ENCODE measurements around a stretch of chr17.

GRCh38 chr17:20531106-20531389 is 48.5 kb upstream of the CDRT15L2 start:
- PRO-cap, 2 experiments: no peak in any of the 2 experiments

DNA sequence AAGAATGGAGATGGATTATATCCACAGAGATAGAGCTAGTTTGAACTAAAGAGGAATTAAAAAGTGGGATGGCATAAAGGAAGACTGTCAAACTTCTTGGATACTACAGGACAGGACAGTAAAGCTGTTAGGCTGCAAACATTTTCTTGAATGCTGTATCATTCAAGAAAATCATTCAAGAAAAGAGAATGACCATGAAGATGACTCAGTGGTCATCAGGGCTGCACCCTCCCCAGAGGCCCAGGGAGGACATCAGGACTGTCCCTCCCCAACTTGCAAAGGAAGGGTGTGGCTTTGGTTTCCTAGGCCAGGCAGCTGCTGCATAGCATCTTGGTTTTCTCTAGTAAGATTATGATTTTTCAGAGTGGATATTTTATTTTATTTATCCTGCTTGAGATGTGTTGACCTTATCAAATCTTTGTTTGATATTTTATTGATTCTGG is 120.4 kb downstream of the USP22 start:
- PRO-cap, 2 experiments: no peak in any of the 2 experiments

DNA sequence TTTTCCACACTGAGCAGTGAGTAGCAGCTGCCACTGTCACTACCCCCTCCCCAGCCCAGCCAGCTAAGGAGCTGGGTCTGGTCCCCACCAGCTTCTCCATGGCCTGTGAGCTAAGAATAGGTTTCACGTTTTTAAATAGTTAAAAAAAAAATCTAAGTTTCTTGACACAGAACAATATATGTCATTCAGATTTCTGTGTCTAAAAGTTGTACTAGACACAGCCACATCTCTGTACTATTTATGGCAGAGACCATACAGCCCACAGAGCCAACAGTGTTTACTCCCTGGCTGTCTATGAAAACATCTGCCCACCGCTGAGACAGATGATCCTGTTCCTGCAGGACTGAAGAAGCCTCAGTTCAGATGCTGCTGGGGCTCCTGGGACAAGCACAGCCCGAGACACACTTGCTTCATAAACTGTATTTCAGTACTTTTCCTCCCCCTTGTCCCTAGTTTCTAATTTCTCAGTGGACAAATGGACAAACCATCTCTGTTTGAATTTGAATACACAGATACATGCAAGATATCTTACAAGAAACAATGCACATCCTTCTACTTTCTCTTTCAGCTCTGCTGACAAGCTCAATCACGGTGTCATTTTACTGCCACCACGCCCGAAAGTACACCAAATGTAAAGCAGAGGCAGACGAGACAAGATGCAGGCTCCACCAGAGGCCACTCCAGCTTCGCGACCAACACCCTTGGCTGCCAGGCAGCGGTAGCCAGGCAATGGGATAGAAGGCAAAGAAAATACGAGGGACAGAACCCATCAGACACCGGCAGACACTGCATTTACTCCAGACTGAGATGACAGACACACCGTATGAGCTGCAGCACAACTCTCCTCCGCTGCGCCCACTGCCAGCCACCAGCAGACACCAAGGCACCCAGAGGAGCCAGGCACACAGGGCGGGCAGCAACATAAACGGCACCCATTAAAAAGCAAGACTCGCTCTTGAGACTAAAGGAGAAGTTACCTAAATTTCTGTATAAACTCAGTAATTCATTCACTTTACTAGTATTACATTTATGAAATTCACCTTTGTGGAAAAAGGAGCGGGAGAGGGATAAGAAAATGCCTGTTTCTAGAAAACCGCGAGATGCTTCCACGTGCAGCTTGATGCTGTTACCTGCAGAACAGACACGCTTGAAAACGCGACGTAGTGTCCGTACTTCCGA is 41.1 kb downstream of the USP22 start:
- PRO-cap, 2 experiments: no peak in any of the 2 experiments

GRCh38 chr17:21043865-21044478 is 1.2 kb upstream of the USP22 start:
- PRO-cap, 2 experiments: no peak in any of the 2 experiments

GRCh38 chr17:21294605-21295168 is 10.2 kb downstream of the MAP2K3 start:
- PRO-cap, 2 experiments: no peak in any of the 2 experiments

DNA sequence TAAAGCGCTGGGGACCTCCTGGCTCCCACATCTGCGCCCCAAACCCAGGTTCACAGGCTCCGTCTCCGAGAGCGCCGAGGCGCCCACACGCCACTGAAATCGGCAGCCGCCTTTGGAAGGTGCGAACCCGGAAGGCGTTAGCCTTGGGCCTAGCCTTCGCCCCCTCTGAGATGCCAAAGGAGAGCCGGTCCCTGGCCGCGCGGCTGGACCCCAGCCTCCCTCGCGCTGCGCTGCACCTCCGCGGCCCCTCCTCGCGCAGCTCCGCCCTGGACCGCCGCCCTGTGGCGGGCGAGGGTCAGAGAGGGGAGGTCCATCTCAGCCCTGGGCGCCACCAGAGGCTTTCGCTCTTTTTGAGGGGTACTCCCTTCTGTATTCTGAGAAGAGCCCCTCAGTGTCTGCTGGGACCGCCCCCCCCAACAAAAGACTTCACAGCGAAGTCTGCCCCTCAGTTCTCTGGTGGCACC is 1.8 kb downstream of the KCNJ12 start:
- PRO-cap, 2 experiments: no peak in any of the 2 experiments

DNA sequence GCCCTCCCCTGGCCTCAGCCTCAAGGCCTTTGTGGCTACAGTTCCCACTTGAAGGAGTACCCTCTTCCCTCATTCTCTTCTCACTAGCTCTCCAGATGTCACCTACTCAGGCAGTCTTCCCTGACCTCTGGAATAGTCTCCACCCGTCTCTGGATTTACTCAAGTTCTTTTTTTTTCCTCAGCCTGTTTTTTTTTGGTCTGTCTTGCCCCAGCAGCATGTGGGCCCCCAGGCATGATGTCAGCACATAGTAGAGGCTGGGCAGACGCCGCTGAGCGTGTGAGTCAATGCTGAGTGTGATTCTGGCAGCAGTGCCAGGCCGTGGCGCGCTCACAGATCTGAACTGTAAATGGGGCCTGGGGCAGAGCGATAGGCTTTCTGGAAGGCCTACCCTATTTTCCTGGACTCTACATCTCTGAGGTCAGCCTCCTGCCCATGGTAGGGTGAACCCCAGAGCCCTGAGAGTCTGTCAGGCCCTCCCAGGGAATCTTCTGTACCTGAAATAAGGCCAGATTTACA is 26.1 kb downstream of the KCNJ12 start:
- PRO-cap, 2 experiments: no peak in any of the 2 experiments

- PRO-cap, 2 experiments: no peak in any of the 2 experiments
Measured at GRCh38 chr17:21530838-21532138, 155.1 kb downstream of the KCNJ12 start.

DNA sequence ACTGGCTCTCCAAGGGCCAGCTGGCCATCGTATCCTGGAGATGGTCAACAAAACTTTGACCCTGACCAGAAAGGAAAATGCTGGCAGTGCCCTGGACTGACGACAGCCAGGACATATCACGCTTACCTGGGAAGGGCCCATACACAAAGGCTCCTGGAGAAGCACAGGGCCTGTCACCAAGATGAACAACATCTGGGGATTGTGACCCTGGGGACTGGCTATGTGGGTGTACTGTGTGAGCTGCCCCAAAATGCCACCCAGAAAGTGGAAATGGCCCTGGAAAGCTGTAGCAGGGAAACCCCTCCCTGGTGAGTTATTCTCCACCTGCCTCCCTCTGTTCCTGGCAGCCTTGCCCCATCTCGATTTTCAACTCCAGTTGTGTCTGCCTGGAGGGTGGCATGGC is 117.6 kb upstream of the KCNJ18 start:
- PRO-cap, 2 experiments: no peak in any of the 2 experiments

GRCh38 chr17:22216668-22216954 is 524.3 kb downstream of the KCNJ18 start:
- PRO-cap, 2 experiments: no peak in any of the 2 experiments

DNA sequence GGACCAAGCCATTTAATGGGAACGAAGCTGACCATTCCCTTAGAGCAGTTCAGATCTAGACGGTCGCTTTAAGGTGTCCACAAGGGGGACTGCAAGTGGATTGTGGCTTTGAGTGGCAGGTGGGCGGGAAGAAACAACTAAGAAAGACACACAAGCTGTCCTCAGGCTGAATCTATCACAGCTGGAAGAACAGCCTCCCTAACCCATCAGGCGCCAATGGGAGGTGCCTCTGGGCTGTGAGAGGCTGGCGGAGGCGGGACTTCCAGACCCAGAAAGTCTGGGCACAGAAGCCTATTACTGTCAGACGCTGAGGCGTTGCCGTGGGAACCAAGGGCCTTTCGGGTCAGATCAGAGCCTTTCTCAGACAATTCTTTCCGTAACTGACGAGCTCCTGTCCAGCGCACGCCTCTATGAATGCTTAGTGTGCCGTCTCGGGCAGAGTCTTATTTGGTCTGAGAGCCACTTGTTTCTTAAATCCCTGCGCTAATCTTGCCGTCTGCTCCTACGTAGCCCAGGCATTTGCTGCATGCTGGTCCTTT is 618.4 kb downstream of the KCNJ18 start:
- PRO-cap, 2 experiments: no peak in any of the 2 experiments

GRCh38 chr17:22323074-22323379 is 630.7 kb downstream of the KCNJ18 start:
- PRO-cap, 2 experiments: no peak in any of the 2 experiments

- PRO-cap, 2 experiments: no peak in any of the 2 experiments
Measured at GRCh38 chr17:22523975-22524819, 831.9 kb downstream of the KCNJ18 start.

DNA sequence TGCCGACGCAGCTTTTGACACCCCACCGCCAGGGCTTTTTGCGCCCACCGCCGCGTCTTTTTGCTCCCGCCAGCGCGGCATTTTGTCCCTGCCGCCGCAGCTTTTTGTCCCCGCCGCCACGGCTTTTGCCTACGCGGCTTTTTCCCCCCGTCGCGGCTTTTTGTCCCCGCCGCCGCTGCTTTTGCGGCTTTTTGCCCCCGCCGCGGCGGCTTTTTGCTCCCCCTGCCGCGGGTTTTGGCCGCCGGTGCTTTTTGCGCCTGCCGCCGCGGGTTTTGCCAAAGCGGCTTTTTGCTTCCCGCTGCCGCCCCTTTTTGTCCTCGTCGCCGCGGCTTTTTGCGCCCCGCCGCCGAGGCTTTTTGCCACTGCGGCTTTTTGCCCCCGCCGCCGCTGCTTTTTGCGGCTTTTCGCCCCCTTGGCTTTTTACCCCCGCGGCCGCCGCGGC is 519.1 kb upstream of the WSB1 start:
- PRO-cap, 2 experiments: no peak in any of the 2 experiments

- PRO-cap, 2 experiments: no peak in any of the 2 experiments
Measured at GRCh38 chr17:27088983-27089377, 204.9 kb upstream of the WSB1 start.

- PRO-cap, 2 experiments: no peak in any of the 2 experiments
Measured at GRCh38 chr17:27466345-27467187, 10.3 kb downstream of the KSR1 start.

- PRO-cap, 2 experiments: no peak in any of the 2 experiments
Measured at GRCh38 chr17:27605391-27605885, 25.6 kb upstream of the LGALS9 start.

DNA sequence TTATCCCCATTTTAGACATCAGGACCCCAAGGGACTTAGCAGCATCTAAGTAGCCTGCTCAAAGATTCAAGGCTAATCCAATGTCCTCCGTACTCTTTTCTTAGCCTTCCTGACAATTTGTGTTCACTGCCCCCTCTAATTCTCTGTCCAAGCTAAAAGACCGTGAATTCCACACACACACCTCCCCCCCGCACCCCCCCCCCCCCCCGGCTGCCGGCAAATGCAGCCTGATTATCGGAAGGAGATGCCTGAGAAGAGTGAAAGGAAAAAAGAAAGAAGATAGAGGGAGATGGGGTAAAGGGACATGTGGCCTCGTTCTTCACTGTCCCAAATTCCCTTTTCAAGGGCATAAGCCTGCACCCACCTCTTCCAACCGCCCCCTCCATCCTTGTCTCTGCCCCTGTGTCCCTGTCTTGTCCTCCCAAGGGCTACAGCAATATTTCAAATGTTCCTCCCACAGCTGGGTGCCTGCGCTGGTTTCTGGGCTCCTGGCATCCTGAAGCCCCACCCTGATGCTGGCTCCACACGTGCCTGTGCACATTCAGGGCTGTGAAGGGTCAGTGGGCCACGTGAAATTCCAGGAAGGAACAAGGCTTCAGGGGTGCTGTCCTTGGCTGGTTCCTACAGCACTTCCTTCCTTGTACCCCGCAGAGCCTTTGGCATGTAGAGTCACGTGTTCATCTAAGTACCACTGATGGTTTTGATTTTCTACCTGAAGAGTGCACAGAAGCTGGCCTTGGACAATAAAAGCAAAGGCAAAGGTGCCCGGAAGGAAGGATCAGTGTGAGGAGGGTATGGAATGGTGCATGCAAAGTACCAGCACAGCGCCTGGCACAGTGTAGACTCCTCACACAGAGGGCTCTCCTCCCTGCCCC is 57.8 kb upstream of the NLK start:
- PRO-cap, 2 experiments: no peak in any of the 2 experiments

DNA sequence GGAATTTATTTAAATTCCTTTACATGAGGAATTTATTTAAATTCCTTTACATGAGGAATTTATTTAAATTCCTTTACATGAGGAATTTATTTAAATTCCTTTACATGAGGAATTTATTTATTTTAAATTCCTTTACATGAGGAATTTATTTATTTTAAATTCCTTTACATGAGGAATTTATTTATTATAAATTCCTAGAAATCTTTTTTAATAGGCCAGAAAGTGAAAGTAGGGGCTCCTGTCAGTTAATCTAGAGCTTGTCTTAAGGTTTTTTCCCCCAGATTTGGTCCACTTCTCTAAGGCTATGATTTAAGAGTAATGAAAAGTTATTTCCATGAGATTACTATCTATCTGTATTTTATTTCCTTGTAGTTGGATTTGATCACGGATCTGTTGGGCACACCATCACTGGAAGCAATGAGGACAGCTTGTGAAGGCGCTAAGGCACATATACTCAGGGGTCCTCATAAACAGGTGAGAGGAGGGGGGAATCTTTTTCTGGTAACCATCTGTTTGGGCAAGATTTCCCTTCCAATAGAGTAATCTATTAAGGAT is 129.7 kb downstream of the NLK start:
- PRO-cap, 2 experiments: no peak in any of the 2 experiments

- PRO-cap, 2 experiments: peak in 1 of 2 experiments; most common minus-strand start chr17:28408479 (in 1)
Measured at GRCh38 chr17:28408029-28408706, 2.2 kb upstream of the SLC46A1 start.

All from Colon Carcinoma Metastatic in the Lung (tissue), 2 donors.